Measurements from ENCODE around the gene EAPP.

DNA sequence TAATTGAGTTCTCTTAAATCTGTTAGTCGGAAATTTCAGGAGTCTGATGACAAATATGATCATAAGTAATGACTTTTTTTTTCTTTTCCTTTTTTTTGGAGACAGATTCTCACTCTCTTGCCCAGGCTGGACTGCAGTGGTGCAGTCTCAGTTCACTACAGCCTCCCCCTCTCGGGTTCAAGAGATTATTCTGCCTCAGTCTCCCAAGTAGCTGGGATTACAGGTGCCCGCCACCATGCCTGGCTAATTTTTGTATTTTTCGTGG, 321.8 kb downstream of the PRKD1 start:
- PRO-cap, 3 experiments, result peak in 3 of 3 experiments; most common plus-strand start position 89 of the sequence (in 3)
- RAMPAGE, long total RNA, 4 experiments, result no peak in any of the 4 experiments
- RRBS, result no CpG with 5 or more reads among the region's 4 CpGs

DNA sequence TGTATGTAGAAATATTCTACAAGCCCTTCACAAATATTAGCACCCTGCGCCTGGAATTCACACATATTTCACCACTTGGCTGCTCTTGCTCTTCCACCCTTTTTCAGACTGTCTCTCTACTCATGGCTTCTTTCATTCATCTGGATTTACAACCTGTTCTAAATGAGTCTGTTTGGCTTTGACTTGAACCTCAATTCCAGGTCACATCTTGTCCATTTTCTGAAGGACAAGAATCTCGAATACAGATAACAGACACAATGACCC, 177.0 kb upstream of the PRKD1 start:
- PRO-cap, 3 experiments, result no peak in any of the 3 experiments
- RAMPAGE, long total RNA, 4 experiments, result no peak in any of the 4 experiments
- RRBS, result no CpG with 5 or more reads among the region's 2 CpGs

DNA sequence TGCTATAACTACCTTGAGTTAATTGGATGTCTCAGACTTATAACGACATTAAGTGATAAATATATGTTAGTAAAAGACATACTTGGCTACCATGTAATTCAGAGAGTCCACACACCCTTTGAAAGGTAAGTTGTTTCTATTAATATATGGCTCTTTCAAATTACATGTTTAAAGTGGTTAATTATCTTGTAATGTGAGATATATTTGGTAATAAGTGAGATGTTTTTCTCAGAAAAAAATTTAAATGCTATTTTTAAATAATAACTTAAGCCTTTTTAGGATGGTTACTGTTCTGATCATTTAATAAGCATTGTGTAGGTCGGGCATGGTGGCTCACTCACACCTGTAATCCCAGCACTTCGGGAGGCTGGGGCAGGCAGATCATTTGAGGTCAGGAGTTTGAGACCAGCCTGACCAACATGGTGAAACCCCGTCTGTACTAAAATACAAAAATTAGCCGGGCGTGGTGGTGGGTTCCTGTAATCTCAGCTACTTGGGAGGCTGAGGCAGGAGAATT, 9.8 kb upstream of the SCFD1 start:
- PRO-cap, 3 experiments, result no peak in any of the 3 experiments
- RAMPAGE, long total RNA, 4 experiments, result no peak in any of the 4 experiments
- RRBS, result no CpG with 5 or more reads among the region's 6 CpGs

- PRO-cap, 3 experiments, result no peak in any of the 3 experiments
- RAMPAGE, long total RNA, 4 experiments, result no peak in any of the 4 experiments
- RRBS, result no CpG with 5 or more reads among the region's 15 CpGs
These were observed 42.3 kb downstream of the SCFD1 start for GRCh38 chr14:30664050-30665200.

GRCh38 chr14:30907876-30908450, 33.6 kb downstream of the COCH start:
- PRO-cap, 3 experiments, result no peak in any of the 3 experiments
- RAMPAGE, long total RNA, 4 experiments, result no peak in any of the 4 experiments
- RRBS, result no CpG with 5 or more reads among the region's 1 CpG

DNA sequence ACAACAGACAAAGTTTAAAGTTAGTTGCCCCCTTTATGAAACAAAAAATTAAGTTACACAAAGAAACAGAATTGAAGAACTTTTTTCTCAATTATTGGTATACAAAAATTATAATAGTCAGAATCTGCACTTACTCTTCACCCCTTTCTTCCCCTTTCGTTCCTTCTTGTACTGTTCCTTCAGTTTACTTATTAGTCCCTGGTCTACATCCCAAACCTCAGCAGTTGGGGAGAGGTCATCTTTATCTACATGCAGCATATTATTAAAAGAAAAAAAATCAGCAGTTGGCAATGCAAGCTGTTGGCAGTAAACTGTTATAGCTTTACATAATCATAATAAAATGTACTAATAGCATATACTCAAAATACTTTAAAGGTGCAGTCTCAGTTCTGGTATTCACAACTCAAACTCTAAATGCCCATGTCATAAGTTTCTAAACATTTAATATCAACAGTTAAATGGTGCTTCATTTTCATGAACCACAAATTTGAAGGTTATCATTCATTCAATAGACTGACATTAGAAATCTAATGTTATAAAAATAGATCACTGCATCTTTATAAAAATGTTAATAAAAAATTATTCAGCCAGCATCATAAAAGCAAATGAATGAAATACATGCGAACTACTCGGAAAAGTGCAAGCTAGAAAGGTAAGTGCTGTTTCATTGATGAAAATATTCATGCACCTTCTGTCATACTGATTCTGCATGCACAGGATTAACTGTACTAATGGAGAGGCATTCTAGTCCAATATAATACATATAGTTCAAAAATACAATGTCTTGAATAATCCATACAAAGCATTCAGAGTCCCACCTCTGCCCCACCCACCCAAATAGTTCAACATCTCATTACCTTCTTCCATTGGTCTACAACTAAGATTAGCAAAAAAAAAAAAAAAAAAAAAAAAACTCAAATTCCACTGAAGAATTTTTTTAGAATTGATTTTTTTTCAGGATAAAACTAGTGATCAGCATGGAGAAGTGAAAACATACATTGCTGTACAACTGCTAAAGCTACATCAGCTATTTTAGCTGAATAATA, 55.0 kb downstream of the COCH start:
- PRO-cap, 3 experiments, result no peak in any of the 3 experiments
- RAMPAGE, long total RNA, 4 experiments, result start-site peak on the minus strand in 1 of 4 experiments, centred at position 415 of the sequence, 7 reads per replicate
- RRBS, result no CpG with 5 or more reads among the region's 3 CpGs

- PRO-cap, 3 experiments, result no peak in any of the 3 experiments
- RAMPAGE, long total RNA, 4 experiments, result no peak in any of the 4 experiments
- RRBS, result no CpG with 5 or more reads among the region's 6 CpGs
These were observed 62.0 kb downstream of the COCH start for GRCh38 chr14:30936254-30936786.

DNA sequence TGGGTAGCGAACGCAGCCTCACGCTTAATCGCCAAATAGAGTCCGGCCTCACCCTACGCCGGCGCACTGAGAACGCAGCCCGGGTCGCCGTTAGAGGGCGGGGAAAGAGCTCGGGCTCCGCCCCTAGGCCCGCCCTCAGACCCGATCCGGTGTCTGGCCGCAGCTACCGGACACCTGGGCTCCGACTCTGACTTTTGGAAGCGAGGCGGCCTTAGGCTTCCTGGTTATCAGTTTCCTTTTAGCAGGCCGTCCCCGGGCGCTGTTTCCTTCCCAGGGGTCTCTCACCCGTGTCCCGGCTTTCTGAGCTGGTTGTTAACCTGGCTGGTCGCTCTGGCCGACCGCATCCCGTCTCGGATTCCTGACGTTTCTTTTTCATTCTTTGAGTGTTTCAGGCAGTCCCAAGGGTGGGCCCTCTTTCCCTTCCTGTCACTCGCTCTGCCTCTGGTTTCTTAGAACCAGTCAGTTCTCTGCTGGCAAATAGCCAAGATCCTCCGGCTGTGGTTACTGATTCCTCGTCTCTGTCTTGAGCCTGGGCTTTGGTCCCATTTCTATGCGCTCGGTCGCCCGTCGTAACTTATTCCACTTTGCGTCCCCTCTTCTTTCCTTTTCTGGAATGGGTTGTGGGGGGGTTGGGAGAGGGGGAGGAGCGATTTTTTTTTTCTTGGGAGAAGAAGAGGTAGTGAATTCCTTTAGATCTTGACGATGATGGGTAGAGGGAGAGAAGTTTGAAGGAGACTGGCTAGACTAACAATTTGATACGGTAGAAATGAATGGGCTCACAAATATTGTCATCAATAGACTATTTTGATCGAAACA, 516 bp upstream of the STRN3 start:
- PRO-cap, 3 experiments, result peak in 3 of 3 experiments; most common plus-strand start position 135 of the sequence (in 2); most common minus-strand start position 367 of the sequence (in 2)
- RAMPAGE, long total RNA, 4 experiments, result no peak in any of the 4 experiments
- RRBS, result 1% methylated on average over 16 of the region's 47 CpGs

DNA sequence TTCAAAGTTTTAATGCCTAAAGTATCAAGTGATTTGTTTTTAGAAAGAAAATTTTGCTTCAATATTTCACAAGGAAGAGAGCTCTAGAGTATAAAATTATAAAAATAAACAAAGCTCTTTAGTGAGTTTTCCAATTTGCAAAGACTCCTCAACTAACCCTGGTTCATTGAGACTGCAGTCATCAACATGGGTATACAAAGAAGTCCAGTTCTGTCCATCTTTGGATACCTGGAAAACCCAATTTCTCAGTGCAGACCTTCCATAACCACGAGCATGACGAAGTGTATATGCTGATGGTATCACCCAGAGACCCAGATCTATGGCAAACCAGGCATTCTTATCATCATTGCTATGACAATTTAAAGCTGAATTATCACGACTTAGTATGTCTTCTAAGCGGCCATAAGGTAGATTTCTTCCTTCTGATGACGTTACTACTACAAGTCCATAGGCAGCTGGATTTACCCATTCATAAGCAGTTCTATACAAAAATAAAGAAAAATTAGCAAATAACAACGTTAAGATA, 72.8 kb downstream of the HECTD1 start:
- PRO-cap, 3 experiments, result no peak in any of the 3 experiments
- RAMPAGE, long total RNA, 4 experiments, result start-site peak on the minus strand in 1 of 4 experiments, centred at position 248 of the sequence, 106 reads per replicate
- RRBS, result no CpG with 5 or more reads among the region's 6 CpGs

DNA sequence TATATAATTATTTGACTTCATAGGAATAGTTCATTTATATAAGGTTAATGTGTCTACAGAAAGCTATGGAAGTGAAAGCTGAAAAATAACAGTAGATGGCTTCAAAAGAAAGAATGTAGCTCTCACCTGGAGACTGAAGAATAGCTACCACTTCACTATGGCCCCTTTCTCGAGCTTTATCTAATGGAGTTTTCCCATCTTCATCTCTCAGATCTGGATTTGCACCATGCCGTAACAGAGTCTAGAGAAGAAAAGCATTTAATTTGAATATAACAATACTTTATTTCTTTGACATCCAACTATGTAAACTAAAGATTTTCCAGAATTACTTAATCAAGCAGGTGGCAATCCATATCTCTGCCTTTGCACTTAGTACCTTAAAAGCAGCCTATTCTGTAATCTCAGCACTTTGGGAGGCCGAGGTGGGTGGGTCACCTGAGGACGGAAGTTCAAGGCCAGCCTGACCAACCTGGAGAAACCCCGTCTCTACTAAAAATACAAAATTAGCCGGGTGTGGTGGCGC, 38.3 kb downstream of the HECTD1 start:
- PRO-cap, 3 experiments, result no peak in any of the 3 experiments
- RAMPAGE, long total RNA, 4 experiments, result no peak in any of the 4 experiments
- RRBS, result no CpG with 5 or more reads among the region's 7 CpGs

- PRO-cap, 3 experiments, result no peak in any of the 3 experiments
- RAMPAGE, long total RNA, 4 experiments, result no peak in any of the 4 experiments
- RRBS, result no CpG with 5 or more reads among the region's 6 CpGs
These were observed 131.3 kb upstream of the ARHGAP5 start for GRCh38 chr14:31945789-31946145.

- PRO-cap, 3 experiments, result peak in 1 of 3 experiments; most common minus-strand start chr14:31966935 (in 1)
- RAMPAGE, long total RNA, 4 experiments, result no peak in any of the 4 experiments
- RRBS, result no CpG with 5 or more reads among the region's 3 CpGs
These were observed 110.4 kb upstream of the ARHGAP5 start for GRCh38 chr14:31966658-31967074.

GRCh38 chr14:32939140-32940102, 742 bp downstream of the NPAS3 start:
- PRO-cap, 3 experiments, result peak in 3 of 3 experiments; most common plus-strand start chr14:32939523 (in 1); most common minus-strand start chr14:32939528 (in 1)
- RAMPAGE, long total RNA, 4 experiments, result start-site peak on the plus strand in 3 of 4 experiments, at chr14:32939266-32939312 at its widest, 7 to 23 reads per replicate
- RRBS, result 2% methylated on average over 39 of the region's 98 CpGs

DNA sequence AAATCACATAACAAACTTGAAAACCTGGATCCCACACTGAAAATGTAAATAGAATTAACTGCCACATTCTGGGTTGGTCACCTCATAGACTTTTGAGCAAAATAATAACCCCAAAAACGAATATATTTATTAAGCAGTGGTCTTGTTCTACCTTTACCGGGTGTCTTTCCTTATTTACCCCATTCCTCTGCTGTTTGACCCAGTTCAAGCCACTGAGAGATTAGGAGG, 360 bp upstream of the EGLN3 start:
- PRO-cap, 3 experiments, result no peak in any of the 3 experiments
- RAMPAGE, long total RNA, 4 experiments, result no peak in any of the 4 experiments
- RRBS, result no CpG with 5 or more reads among the region's 2 CpGs

DNA sequence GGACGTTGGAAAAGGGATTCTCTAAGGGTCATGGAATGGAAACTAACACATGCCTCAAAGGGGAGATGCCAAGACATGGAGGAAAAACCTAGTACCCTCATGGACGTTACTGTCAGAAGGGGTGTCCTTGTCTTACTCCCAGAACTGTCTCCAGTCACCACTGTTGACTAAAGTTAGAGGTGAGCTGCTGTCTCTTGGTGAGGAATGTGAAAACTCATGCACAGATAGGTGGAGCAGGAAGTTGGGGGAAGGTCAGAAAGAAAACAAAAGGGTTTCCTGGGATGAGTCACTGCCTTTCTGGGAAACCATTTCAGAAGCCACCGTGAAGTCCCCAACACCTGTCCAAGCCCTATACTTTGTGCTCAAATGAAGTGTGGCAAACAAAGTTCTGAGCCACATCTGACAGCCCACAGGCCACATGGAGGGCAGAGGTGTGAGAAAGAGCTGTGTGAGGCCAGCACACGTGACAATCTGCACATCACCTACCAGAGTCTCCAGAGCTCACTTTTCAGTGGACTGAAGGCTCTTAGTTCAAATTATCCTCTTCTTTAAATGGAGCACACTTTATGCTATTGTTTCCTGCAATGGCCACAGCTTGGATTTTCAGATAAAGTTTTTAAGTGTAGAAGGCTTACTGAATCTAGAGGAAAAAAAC, 92.9 kb upstream of the EGLN3 start:
- PRO-cap, 3 experiments, result no peak in any of the 3 experiments
- RAMPAGE, long total RNA, 4 experiments, result no peak in any of the 4 experiments
- RRBS, result no CpG with 5 or more reads among the region's 4 CpGs

GRCh38 chr14:34364266-34364532, 97.8 kb downstream of the SPTSSA start:
- PRO-cap, 3 experiments, result no peak in any of the 3 experiments
- RAMPAGE, long total RNA, 4 experiments, result no peak in any of the 4 experiments
- RRBS, result no CpG with 5 or more reads among the region's 5 CpGs

DNA sequence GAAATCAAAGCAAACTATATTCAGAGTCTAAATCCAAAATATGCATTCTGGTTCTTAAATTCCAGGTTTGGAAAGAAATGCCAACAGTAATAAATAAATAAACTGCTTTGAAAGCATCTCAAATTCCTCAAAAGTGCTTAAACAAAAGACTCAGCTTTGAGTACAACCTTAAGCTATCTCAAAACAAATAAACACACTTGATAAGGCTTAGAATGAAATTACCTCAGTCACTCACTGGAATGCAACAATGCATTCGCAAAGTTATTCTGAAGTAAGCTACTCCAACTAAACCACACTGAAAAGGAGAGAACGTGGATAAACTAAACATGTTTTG, 1.3 kb downstream of the SPTSSA start:
- PRO-cap, 3 experiments, result peak in 1 of 3 experiments; most common plus-strand start position 226 of the sequence (in 1)
- RAMPAGE, long total RNA, 4 experiments, result no peak in any of the 4 experiments
- RRBS, result no CpG with 5 or more reads among the region's 2 CpGs

DNA sequence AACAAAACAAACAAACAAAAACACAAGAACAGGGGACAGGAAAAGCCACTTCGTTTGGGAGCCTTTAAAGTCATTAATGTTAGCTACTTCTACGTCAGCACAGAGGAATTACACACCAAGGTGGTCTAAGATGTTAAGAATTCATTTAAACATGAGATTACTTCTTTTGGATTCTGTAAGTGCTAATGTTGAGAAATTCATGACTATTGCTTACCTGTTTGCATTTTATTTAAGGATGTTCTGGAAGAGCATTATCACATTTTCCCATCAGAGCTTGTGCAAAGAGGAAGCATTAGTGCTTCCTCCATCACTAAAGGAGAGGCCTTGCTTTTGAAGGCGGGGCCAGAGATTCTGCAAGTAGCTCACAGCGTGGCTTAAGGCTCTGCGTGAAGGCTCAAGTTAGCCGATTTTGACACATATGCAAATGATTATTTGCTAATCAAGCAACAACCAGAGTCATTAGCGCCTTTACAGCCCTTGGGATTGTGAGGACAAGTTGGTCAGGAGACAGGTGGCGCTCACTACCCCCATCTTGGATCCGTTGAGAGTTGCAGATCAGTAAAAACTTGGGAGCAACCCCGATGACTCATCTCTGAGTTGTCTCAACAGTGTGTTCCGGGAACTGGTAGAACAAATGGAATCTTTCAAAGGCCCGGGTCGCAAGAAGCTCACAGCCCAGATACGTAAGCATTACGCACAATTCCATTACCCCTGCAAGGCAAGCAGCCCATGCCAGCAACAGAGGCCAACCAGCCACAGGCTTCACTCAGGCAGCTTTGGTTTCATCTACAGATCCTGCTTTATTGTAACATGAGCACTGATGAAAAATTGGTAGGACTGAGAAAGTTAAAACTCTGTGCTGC, 34.7 kb upstream of the SPTSSA start:
- PRO-cap, 3 experiments, result peak in 3 of 3 experiments; most common plus-strand start position 628 of the sequence (in 1); most common minus-strand start position 543 of the sequence (in 1)
- RAMPAGE, long total RNA, 4 experiments, result no peak in any of the 4 experiments
- RRBS, result no CpG with 5 or more reads among the region's 15 CpGs

- PRO-cap, 3 experiments, result no peak in any of the 3 experiments
- RAMPAGE, long total RNA, 4 experiments, result no peak in any of the 4 experiments
- RRBS, result no CpG with 5 or more reads among the region's 2 CpGs
These were observed 33.6 kb downstream of the EAPP start for GRCh38 chr14:34505820-34506472.

GRCh38 chr14:34538991-34540188, at the start of gene EAPP:
EAPP (minus strand) TSS chr14:34539701.
- PRO-cap, 3 experiments, result peak in 3 of 3 experiments; most common plus-strand start chr14:34539116 (in 1); most common minus-strand start chr14:34539721 (in 2)
- RAMPAGE, long total RNA, 4 experiments, result start-site peak on the minus strand in 4 of 4 experiments, at chr14:34539661-34539724 at its widest, 76 to 2,687 reads per replicate
- RRBS, result 4% methylated on average over 7 of the region's 74 CpGs

Measured in adrenal gland (tissue), 7 donors.